Peritoneum (tissue), 1 donor: ENCODE data around the genes PRPS2 and TLR7.

GRCh38 chrX:3066574-3067228 is 25.4 kb downstream of the ARSF start:
- PRO-cap: no peak

GRCh38 chrX:3710958-3711928 is 2.2 kb downstream of the PRKX start:
- PRO-cap: no peak

DNA sequence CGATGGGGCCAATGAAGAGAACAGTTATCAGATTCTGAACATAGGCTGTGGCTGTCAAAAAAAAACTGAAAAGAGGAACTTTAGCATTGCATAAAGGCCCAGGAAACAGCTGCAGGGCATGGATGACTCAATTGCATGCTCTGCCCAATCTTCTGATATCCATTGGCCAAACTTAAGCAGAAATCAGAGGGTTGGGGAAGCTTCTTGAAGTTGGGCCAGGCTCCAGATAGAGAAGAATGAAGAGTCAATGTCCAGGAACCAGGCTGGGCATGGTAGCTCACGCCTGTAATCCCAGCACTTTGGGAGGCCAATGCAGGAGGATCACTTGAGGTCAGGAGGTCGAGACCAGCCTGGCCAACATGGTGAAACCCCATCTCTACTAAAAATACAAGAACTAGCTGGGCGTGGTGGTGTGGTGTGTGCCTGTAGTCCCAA is 1222.5 kb upstream of the PRKX start:
- PRO-cap: no peak

GRCh38 chrX:6778748-6779278 is 243.9 kb upstream of the VCX3A start:
- PRO-cap: no peak

GRCh38 chrX:7110699-7111314 is 36.7 kb upstream of the STS start:
- PRO-cap: no peak

- PRO-cap: no peak
These were observed 24.3 kb upstream of the PUDP start for GRCh38 chrX:7172245-7172680.

GRCh38 chrX:7218998-7219864 is 71.3 kb upstream of the PUDP start:
- PRO-cap: no peak

DNA sequence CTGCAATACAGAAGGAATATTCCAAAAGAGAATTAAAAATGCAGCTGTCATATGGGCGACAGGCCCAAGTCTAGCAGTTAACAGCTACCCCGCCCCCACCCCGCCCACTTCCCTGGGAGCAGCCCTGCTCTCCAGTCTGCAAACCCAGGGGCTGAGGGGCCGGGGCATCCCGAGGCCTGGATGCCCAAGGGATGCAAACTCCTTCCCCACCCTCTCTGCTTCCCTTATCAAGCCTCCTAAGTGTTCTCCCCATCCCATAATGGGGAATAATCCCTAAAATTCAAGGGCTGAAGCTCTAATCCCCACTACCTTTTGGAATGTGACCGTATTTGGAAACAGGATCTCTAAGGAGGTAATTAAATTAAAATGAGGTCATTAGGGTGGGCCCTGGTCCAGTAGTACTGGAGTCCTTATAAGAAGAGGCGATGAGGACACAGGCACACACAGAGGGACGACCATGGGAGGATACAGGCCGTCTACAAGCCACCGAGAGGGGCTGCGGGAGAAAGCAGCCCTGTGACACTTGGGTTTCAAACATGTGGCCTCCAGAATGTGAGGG is 124.5 kb upstream of the TBL1X start:
- PRO-cap: no peak

GRCh38 chrX:9352239-9352751 is 112.6 kb upstream of the TBL1X start:
- PRO-cap: no peak

DNA sequence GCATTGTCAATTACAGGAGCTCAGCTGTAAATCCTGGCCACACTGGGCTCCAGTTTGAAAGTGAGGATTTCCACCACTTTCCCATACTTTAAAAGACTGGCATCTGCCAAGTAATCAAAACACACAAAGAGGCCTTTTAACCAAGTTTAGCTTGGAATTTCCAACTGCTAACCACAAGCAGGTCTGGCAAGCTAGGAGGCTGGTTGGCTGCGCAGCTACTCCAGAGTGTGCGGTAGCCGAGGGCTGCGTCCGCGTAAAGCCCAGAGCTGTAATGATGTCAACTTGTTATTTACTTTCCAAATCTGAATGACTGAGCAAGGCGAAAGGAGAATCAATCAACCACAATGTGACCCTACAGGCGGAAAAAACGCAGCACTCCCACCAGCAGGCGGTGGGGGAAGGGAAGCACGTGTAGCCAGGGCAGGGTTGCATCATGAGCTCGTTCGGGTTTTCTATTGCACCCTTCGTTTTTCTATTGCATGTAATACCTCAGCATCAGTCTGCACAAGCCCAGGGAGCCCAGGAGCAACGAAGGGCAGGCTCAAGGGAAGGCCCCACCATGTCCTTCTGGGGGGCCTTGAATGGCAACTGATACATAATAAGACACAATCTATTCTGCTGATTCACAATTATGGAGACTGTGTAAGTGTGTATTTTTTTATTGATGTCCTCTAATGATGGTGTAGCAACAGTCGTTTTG is 1.9 kb upstream of the TBL1X start:
- PRO-cap: no peak

DNA sequence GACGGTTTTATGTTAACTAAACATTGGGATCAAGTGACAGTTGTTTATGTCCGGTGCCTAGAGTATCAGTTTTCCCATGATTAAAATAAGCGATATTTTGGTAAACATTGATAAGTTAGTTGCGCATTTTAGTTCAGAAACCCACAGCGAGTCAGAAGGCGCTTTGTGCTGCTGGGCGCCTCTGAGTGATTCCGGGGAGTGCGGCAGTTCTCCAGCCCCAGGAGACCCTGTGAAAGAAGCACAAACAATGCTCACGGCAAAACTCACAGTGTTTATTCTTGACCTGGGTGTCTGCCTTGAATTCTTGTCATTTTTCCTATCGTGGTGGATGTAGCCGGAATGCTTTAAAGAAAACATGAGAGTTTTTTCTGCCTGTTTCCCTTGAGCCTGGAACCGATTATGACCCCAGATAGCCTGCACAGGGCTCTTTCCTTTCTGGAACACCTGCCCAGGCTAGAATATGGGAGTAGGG is 6.7 kb downstream of the TBL1X start:
- PRO-cap: no peak

DNA sequence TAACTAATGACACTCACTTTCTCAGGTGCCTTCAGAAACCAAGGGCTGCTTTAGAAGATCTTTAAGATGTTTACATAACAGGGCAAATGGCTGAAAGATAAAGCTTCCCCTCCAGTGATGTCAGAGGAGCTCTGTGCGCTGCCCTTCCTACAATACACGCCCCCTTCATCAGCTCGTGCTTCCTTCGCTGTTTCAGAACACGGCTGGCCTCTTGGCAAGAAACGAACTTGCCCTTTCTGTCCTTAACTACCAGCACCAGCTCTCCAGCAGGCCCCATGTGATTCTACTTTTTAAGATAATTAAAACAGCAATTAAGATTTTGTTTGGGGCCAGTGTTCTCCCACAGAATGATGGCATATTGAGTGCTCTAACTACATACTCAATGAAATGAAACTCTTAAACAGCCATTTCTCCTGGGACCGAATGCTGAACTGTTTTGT is 118.9 kb downstream of the GPR143 start:
- PRO-cap: no peak

GRCh38 chrX:9654029-9654574 is 111.5 kb downstream of the GPR143 start:
- PRO-cap: no peak

DNA sequence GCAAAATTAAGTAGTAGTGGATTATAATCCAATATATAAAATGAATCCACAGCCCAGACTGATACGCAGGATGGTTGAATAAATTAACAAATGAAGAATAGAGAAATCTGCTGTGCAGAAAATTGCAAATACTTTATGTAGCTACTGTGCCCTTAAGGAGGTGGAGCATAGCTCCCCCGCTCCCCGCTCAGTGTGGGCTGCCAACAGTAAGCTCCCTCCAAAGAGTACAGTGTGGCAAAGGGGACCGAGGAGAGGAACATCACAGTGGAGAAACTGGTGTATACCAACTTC is 58.0 kb upstream of the CLDN34 start:
- PRO-cap: no peak

GRCh38 chrX:10125932-10126394 is 30.8 kb upstream of the CLCN4 start:
- PRO-cap: no peak

DNA sequence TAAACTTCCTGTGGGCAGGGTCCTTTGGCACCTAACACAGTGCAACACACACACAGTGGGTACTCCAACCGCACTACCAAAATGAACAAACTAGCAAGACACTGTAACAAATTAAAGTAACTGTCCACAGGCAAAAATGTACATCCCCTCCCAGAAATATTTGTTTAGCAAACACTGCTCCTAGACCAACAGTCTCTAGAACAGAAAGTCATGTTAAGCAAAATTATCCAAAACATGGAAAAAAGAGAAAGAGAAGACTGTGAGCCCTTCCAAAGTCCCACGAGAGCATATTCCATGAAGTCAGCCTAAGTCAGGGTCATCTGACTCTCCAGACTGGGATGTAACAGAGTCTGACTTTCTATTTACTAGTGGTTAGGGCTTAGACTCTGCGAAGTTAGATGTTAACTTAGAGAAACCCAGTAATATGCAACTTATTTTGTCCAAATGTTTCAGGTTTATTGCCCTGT is 102.4 kb downstream of the MID1 start:
- PRO-cap: no peak

GRCh38 chrX:10579027-10579410 is 41.4 kb downstream of the MID1 start:
- PRO-cap: no peak

DNA sequence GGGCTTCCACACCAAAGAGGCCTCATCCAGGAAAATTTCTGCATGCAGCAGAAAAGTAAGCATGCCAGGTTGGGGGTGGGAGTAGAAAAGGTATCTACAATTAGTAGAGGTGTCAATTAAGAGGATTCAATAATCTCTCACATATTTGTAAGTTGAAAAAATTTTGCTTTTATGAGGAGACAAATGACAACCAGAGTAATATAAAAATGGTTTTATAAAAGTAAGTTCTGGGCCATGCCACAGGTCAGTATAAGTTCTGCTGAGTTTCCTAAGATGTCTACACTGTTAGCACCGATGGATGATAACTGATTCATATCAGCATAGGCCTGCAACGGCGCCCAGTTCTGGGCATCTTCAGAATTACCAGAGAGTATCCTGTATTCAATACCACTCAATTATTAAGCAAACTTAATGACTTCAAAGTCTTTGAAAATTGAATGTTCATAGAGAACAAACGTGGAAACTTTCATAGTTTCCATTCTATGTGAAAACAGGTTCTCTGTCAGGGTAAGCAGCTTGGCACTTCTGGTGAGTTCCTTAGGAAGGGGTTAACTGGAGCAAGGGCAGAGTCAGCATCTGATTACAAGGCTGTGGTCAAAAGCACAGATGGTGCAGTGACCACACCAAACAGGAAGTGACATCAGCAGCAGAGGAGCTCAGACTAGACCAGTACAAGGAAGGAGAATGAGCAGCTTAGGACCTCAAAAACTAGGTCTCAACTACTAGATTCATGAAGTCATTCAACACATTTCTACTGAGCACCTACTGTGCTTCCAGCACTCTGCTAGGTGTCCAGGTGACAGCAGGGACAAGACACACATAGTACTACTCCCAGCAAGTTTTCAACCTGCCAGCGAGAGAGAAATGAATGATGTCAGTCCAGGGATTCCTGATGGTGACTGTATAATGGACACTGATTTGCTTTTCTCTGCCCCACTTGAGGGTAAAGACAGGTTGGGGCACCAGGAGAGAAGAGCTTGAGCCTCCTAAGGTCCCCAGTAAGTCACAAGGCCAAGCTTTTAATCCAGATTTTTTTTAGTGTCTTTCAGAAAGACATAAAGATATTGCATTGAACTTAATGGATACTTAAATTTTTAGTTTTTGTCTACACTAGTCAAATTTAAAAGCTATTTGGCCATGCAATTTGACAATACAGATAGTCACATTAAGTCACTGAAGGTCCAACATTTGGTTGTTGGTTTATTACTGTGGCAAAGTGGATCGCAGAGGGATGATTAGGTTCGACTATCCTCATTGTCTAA is 130.1 kb downstream of the AMELX start:
- PRO-cap: no peak

DNA sequence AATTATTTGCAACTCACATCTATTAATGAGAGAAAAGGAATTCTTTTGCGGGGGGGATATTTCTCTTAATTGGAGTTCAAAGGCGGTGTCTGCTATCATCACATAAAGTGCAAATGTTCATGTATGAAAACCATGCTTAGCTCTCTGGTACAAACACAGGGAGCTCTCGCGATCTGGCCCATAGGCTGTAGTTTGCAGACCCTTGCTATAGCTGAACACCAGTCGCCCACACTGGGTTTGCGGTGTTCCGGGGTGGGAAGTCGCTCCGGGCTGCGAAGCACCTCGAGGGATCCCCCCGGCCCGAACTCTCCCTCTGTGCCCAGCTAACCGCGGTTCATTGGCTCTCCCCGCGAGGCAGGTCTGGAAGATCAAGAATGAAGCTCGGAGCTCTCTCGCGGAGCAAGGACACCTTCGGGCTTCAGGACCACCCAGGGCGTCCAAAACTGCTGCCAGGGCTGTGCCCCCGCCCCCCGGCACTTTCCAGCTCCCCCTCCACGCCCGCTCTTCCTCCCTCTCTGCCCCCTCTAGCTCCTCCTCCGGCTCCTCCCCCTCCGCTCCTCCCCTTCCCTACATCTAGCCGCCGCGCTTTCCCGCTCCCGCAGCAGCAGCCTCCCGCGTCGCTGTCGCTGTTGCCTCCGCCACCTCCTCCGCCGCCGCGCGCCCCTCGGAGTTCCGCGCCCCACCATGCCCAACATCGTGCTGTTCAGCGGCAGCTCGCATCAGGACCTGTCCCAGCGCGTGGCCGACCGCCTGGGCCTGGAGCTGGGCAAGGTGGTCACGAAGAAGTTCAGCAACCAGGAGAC is at the start of gene PRPS2:
TSS of gene PRPS2 (plus strand) at position 599 of the 803 bp plus-strand sequence.
- PRO-cap: no peak

- PRO-cap: no peak
These were observed at the start of gene TLR7 for GRCh38 chrX:12866775-12867217. TSS of gene TLR7 (plus strand) at chrX:12867072.